Hair follicle dermal papilla cell (primary cell): ENCODE results near the gene KRI1.

DNA sequence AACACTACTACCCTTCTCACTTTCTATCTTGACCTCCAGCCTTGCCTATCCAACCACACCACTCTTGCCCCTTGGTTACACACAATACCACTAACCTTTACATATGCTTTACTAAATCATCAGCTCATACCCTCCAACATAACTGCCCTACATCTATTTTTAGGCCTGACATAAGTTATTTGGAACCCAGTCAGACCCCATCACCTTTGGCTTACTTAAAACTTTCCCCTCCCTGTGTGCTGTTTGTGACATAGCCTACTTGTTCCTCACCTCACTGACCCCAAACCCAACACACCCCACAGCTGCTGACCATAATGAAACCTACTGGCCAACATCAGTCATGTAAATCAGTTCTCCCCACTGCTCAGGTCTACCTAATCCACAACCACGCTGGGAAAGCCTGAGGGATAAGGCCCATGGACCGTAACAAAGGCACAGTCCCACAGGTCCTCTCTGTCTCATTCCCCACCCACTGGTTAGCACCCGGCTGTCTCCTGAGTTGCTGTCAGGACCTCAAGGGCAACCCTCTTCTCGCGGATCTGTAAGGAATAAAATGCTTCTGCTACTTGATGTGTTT lies 4.9 kb downstream of the ZNF266 start:
- CAGE, long polyA plus RNA = no peak

DNA sequence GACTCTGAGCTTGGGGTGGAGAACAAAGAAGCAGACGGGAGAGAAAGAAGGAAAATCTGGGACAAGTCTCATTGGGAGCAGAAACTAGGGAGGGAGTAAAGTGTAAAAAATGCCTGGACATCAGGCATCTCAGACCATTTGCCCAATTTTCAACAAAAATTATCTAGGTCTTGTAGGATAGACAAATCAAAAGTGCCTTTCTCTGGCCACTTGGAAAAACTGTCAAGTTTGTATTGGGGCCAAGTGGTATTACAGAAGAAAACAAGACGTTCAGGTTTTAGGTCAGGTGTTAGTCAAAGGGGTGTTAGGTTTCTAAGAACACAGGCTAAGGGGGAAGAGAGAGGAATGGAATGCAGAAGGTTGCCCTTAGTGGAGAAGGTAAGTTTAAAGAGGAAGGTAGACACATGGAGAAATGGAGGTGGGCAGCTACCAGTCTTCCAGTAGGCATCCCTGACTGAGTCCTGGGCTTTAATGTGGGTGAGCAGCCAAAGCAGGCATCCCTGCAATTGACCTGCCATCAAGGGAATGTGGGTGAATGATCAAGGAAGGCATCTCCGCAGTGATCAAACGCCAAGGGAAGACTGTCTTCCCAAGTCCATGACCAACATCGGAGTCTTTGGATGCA lies 19.9 kb upstream of the ZNF561 start:
- CAGE, long polyA plus RNA = no peak

GRCh38 chr19:9862840-9863368 lies 27.8 kb downstream of the PIN1 start:
- CAGE, long polyA plus RNA = no peak

GRCh38 chr19:9866276-9866576 lies 31.1 kb downstream of the PIN1 start:
- CAGE, long polyA plus RNA = no peak

DNA sequence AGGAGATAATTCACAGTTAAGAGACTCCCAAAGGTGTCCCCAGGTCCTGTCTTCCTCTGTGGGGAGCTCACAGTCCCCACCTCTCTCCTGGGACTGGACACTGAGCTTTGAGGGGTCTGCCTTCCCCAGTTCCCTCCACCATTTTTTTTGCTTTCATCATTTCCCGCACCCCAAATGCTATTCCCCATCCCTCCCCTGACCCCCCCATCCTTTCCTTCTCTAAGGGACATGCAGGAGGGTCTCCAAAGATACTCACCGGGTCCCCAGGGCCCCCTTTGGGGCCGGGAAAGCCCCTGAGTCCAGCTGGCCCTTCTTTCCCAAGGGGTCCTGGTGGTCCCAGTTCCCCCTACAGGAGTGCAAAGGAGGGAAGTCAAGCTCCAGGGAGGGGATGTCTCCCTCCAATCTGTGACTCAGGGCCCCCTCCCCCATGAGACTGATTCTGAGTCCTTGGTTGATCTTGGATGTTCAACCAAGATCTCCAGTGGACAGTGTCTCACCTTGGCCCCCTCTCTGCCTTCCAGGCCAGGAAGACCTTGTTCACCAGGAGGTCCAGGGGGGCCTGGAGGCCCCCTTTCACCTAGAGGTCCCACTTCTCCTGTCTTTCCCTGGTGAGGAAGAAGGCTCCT lies 31.6 kb downstream of the COL5A3 start:
- CAGE, long polyA plus RNA = no peak

GRCh38 chr19:10005898-10006868 lies 4.1 kb downstream of the COL5A3 start:
- CAGE, long polyA plus RNA = no peak

DNA sequence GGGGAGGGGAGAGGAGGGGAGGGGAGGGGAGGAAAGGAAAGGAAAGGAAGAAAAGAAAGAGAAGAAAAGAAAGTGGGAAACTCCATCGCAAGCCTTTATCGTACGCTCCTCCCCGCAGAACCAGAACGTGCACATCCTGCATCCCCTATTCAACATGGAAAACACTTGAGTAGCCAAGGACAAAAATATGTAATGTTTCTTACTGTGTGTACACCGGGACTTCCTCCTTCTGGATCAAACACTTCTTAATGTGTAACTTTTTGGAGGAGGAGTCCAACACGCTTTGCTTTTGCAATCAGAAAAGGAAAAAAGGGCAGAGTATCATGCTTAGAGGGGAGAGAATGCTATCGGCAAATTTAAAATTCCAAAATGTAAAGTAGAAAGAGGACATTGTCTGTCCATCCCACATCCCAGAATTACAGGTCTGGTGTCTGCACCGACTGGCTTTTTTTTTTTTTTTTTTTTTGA lies 7.8 kb upstream of the SHFL start:
- CAGE, long polyA plus RNA = no peak

GRCh38 chr19:10154443-10154834 lies 34.7 kb upstream of the EIF3G start:
- CAGE, long polyA plus RNA = no peak

- CAGE, long polyA plus RNA = no peak
These were observed 5.6 kb upstream of the FDX2 start for GRCh38 chr19:10321350-10321820.

GRCh38 chr19:10327076-10327601 lies 6.2 kb downstream of the RAVER1 start:
- CAGE, long polyA plus RNA = no peak

GRCh38 chr19:10561580-10562161 lies 4.1 kb downstream of the KRI1 start:
- CAGE, long polyA plus RNA = no peak

- CAGE, long polyA plus RNA = no peak
These were observed at the start of gene KRI1 for GRCh38 chr19:10565491-10566549. TSS of gene KRI1 (minus strand) at chr19:10566010.

DNA sequence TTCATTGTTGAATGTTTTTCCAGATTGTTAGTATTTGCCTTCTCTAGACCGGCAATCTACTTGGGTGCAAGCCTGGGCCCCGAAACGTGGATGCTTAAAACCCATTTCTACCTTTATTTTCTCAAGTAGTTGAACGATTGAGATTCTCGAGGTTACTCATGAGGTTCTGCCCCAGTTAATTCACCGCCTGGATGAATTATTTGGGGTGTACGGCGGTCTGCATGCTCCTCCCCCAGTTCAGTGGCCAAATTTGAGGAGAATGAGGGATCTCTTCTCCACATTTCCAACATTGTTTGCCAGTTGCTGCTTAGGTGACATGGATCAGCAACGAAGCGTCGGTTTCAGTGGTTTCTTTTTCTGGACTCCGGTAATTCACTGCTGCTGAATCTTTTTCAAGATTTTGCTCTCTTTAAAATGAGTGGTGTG lies 1.1 kb downstream of the ILF3 start:
- CAGE, long polyA plus RNA = no peak

GRCh38 chr19:10687975-10688424 lies 13.2 kb upstream of the QTRT1 start:
- CAGE, long polyA plus RNA = no peak

DNA sequence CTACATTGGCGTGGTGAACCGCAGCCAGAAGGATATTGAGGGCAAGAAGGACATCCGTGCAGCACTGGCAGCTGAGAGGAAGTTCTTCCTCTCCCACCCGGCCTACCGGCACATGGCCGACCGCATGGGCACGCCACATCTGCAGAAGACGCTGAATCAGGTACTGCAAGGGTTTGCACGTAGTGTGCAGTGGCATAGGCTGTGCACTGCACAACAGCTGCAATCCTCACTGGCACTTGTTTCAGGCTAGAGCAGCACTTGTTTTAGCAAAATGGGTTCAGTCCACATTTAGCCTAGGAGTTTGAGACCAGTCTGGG lies 53.1 kb downstream of the TMED1 start:
- CAGE, long polyA plus RNA = no peak

DNA sequence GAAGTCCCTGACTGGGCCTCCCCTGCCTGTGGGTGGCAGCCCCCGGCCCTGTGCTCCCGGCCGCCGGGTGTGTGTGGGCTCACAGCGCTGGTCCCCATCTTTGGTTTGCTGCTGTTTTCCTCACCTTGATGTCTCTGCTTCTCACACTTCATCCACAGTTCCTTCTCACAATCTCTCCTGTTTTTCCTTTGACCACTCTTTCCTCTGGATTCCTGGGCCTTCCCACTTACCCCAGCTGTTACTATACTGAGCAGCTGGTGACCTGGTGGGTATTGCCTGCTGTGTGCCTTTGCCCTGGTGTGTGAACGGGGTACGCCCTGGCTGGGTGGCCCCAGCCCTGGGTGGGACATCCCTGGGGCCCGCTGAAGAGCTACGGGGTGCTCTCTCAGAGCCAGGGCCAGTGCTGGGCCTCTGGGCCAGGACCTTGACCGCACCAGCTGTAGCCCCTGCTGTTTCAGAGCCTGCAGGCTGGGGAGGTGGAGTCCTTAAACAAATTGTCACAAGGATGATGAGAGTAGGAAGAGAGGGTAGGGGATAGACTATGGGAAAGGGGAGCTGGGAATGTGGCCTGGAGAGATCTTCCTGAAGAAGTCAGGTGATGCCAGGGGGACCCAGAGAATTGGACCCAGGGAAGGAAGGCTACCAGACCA lies 32.5 kb downstream of the TMED1 start:
- CAGE, long polyA plus RNA = no peak

DNA sequence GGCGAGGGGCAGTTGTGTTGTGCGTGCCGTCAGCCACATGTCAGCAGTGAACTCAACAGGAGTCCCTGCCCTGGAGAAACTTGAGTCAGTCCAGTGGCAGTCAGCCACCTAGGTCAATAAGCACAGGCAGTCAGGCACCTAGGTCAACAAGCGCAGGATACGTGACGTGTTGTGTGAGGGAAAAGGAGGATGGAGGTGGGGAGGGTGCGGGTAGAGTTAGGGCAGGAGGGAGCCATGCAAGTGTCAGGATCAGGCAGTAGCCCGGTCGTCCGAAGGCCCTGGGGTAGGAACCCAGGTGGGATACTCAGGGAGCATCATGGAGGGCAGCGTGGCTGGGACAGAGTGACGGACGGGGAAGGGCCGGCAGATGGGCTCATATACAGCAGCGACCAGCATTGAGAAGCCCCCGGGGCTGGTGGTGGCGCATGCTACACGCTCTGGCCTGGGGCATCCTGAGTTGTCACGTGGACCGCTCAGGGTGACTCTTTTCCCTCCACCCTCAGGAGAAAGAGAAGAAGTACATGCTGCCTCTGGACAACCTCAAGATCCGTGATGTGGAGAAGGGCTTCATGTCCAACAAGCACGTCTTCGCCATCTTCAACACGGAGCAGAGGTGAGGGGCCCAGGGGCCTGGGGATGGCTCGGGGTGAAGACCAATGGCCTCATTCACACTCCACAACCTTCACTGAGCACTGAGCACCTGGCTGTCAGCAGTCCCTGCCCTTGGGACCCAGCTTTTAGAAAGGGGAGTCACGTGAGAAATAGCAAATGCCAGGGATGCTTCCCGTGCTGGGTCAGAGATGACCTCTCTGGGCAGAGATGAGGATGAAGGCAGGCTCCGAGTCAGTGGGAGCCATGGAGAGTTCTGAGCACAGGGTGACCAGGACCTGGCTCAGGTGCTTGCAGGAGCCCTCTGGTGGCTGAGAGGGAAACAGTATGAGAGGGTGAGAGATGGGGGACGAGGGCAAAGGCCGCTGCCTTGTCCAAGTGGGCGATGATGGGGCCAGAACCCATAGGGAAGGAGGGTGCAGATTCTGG lies 16.2 kb downstream of the TMED1 start:
- CAGE, long polyA plus RNA = no peak

DNA sequence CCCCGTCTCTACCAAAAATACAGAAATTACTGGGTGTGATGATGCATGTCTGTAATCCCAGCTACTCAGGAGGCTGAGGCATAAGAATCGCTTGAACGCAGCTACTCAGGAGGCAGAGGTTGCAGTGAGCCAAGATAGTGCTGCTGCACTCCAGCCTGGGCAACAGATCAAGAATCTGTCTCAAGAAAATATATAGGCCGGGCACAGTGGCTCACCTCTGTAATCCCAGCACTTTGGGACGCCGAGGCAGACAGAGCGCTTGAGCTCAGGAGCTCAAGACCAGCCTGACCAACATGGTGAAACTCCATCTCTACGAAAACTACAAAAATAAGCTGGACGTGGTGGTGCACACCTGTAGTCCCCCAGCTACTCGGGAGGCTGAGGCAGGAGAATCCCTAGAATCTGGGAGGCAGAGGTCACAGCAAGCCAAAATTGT lies 26.7 kb downstream of the YIPF2 start:
- CAGE, long polyA plus RNA = no peak

- CAGE, long polyA plus RNA = no peak
These were observed 8.1 kb downstream of the TIMM29 start for GRCh38 chr19:10936550-10937217.

DNA sequence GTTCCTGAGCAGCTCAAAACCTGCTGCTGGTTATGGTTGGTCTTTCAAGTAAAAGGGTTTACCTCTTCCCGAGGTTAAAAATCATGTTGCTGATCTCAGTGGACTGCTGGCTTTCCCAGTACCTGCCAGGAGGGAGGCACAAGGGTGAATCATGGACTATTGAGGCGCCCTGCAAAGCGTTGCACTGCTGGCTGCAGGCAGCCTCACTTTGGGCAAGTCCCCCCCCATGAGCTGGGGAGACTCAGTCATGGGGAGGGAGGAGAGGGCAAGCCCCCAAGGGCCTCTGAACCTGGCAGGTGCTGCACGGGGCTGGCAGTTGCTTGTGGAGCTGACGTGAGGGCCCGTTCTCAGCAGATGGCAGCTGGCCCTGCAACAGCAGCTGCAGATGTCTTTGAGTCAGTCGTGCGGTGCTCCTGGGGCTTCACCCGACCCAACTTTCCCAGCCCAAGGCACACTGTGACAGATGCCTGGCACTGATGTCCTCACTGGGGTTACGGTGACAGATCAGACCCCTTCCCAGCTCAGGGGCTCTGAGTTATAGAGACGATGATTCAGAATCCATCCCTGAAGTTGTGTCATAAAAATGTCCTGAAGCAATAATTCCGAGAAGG lies 53.8 kb upstream of the LDLR start:
- CAGE, long polyA plus RNA = no peak